Esophagus squamous epithelium (tissue), 4 donors: ENCODE measurements around the genes SH3RF3 and SEPTIN10.

DNA sequence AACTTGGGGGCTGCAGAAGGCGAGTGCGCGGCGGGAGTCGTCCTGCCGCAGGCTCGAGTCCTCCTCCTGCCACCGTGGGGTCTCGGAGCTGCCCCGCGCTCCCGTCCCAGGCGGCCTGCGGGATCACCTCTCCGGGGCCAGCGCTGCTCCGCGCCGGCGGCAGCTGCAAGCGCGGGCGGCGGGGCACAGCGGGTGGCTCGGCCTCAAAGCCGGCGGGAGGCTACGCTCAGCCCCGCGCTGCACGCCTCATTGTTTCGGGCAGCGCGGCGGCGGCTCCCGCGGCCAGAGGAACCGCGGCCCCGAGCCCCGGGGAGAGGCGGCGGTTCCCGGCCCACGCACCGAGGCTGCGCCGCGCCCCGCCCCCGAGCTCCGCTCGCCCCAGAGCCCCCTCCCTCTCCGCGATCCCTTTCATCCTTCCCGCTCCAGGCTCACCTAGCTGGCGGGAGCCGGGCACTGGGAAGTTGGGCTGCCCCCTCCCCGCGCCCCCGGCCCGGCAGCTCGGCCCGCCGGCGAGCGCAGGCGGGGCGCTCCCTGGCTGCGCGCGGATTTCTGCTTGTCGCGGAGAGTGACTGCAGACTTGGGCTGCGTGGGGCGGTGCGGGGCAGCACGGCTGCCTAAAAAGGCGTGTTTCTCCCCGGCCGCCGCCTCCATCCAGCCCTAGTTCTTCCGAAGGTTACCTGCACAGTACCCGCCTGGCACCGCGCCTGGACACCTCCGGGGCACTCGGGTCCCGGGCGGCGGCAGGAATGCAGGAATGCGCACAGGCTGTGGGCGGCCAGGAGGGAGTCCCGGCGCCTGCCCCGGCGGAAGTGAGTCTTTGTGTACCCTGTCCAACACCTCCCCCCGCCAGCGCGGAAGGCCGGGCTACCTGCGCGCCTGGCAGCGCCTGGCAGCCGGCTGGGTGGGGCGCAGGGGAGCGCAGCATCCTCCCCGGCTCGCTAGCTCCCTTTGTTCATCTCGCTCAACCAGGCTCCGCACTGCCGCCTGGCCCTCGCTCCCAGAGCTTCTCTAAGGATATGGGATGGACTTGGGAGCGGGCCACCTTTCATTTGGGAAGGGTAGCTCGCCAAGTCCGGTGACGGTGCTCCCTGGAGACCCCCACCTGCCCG, 686 bp upstream of the ST6GAL2 start:
- PRO-cap: bidirectional peak, plus-strand start at position 892 of the sequence, minus-strand start at position 811 of the sequence; bidirectional peak, plus-strand start at position 955 of the sequence, minus-strand start at position 950 of the sequence
- RAMPAGE, long total RNA, 4 experiments: no peak in any of the 4 experiments

DNA sequence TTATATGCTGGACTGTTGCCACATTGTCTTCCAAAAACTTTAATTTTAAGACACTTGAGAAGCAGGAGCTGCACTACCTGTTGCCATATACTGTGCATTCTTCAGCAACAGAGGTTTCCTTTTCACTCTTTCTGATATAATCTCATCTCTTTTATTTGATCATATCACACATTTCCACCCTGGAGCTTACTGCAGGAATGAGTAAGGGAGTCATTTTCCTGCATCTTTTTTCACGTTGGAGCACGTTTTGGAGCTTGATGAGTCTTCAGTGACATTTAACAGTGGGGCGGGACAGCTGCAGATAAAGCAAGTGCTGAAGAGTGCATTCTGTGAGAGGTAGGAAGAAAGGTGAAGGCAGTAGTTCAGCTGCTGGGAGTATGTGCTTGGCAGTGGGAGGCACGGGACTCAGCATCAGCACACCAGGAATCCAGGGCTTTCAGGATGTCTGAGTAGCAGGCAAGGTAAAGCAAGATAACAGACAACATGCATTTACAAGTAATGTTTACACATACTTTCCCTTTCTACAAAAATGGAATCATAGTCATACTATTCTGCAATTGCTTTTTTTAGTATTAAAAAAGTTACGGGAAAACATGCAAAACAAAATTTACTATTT, 4.0 kb downstream of the LIMS1 start:
- PRO-cap: unidirectional peak, plus-strand start at position 332 of the sequence
- RAMPAGE, long total RNA, 4 experiments: no peak in any of the 4 experiments

DNA sequence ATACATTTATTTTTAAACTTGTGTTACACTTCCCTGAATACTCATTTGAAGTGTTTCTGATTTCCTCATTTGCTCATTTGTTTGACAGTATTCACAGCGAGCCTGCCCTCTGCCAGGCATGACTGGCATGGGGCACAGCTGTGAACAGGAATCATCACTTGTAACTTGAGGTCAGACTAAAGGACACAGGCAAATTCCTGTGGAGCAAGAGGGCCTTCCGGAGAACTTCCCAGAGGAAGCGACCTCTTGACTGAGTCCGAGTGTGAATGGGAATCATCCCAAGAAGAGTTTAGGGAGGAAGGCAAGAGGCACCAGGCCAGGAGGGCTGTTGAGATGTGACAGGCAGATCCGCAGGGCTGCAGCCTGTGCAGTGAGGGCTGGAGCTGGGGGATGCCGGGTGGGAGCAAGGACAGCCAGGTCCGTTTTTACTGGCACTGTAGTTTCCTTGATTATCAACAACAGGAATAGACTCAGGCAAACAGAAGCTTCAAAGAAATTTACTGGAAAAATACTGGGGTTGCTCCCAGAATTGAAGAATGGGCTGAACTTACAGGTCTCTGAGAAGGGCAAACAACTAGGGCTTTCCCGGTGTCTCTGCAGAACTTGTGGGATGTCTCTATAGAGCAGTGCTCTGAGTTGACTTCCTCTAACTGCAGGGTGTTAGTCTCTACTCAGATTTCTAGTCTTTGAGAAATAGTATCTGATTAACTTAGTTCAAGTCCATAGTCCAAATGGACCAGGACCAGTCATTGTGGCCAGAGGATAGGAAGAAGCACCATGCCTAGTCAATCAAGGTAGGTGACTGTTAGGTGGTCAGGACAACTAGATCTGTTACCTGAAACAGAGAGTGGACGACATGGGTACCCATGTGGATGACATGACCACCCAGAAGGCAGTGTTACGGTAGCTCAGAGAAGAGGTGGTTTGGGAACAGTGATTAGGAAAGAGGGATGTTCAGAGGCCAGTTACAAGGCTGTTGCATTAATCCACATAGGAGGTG, 45.6 kb downstream of the LIMS1 start:
- PRO-cap: no peak
- RAMPAGE, long total RNA, 4 experiments: no peak in any of the 4 experiments

DNA sequence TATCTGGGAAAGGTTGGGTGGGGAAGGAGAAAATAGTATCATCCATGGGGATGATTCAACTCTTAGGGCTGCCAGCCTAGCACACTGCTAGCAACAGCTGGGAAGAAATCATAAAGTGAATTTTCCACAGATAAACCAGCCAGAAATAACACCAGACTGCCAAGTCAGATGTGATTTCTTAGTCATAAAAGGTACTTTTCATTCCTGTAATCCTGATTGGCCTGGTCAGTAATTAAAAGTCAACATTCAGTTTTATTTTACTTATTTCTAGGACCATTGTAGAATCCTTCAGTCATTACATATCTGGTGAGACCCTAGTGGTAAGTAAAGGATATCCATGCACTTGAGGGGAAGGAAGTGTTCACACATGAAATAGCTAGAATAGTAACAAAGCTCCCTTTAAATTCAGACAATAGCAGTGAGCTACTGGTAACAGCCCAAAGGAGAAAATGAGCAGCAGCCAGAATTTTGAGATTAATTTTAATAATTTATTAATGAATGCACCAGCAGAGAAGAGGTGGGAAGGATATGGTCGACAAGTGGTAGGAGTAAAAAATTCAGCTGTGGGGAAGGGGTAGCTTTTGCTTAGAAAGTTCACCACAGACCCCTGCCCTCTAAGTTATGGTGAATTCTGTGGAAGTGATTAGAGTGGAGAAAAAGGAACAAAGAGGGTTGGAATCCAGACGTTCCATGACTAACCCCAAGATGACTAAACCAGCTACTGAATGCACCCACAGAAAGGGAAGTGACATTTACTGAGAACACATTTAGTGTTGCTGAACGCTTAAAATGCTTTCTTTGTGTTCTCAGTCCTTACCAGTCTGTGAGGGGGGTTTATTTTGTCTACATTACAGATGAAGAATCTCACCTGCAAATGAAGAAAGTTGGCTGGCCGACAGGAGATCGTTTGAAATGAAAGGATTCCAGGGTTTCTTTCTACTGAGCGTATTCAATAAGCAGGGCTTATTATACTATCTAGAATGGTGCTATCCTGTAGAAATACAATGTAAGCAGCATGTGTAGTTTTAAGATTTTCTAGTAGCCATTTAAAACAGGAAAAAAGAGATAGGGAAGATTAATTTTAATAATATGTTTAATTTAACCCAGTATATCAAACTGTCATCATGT, 59.7 kb downstream of the LIMS1 start:
- PRO-cap: bidirectional peak, plus-strand start at position 794 of the sequence, minus-strand start at position 696 of the sequence
- RAMPAGE, long total RNA, 4 experiments: no peak in any of the 4 experiments

GRCh38 chr2:108613223-108613877, 79.1 kb downstream of the LIMS1 start:
- PRO-cap: no peak
- RAMPAGE, long total RNA, 4 experiments: no peak in any of the 4 experiments

DNA sequence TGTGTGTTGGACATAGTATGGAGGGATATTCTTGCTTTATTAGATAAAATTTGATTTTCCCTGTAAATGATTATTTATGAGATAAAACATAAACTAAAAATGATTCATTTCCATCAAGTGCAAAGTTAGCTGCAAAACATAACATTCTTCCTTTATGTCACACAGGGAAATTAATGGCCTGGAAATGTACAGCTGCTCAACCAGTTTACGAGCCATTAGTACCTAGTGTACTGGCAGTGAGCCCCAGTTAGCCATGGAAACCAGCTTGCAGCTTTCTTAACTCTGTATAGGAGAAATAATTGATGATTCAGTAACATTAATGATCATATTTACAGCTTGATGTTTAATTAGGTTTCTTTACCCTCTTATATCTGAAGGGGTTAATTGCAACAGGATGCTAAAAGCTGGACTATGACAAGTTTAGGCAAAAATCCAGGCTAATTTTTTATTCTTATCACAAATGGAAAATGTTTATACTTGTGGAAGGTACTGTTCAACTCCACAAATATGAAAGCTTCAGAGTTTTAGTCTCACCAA, 82.7 kb downstream of the LIMS1 start:
- PRO-cap: unidirectional peak, plus-strand start at position 236 of the sequence
- RAMPAGE, long total RNA, 4 experiments: no peak in any of the 4 experiments

GRCh38 chr2:108764637-108765515, 21.7 kb upstream of the CCDC138 start:
- PRO-cap: no peak
- RAMPAGE, long total RNA, 4 experiments: no peak in any of the 4 experiments

DNA sequence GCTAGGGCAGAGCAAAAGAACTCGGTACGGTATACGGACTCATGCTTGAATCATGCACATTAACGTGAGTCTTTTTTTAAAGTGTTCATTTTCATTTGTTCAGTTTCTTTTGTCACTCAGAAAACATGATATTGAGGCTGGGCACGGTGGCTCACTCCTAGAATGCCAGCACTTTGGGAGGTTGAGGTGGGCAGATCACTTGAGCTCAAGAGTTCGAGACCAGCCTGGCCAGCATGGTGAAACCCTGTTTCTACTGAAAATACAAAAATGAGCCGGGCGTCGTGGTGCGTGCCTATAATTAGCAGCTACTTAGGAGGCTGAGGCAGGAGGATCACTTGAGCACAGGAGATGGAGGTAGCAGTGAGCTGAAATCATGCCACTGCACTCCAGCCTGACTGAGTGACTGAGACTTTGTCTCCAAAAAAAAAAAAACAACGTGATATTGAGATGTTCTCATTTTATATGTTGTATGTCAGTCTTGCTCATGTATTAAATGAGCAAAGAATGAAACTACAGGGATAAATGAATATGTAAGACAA, 17.9 kb upstream of the CCDC138 start:
- PRO-cap: no peak
- RAMPAGE, long total RNA, 4 experiments: no peak in any of the 4 experiments

- PRO-cap: no peak
- RAMPAGE, long total RNA, 4 experiments: no peak in any of the 4 experiments
Measured at GRCh38 chr2:109032280-109032570, 43.2 kb upstream of the EDAR start.

DNA sequence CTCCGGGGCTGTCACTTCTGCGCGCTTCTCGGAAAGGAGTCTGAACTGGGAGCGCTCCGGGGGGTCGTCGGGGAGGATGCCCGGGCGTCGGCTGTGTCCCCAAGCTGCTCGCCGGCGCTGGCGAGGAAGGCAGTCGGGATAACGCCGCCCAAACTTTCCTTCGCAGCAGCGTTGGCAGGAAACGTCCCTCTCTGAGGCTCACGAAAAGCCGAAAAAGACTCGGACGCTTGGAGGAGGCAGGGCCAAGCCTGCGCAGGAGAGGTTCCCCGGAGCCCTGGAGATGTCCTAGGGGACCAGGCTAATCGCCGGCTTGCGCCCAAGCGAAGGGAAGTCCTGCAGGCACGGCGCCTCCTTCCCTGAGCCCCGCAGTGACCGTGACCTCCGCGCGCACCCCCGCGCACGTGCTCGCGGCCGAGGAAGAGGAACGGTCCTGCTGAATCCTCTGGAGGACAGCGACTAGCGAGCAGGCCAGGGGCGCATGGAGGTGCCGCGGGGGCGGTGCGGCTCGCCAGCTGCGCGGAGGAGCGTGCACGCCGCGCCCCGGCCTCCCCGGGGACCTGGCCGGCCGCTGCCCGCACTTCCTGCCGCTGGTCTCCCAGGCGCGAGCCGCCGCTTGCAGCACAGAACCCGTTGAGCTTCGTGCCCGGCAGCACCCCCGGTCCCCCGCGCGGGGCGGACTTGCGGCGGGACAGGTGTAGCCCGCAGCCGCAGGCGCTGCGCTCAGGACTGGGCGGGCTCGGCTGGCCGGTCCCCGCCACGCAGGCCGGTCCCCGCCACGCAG, at the start of gene SH3RF3:
TSS of gene SH3RF3 (plus strand) at position 621 of the 781 bp plus-strand sequence.
- PRO-cap: bidirectional peak, plus-strand start at position 404 of the sequence, minus-strand start at position 186 of the sequence; bidirectional peak, plus-strand start at position 621 of the sequence, minus-strand start at position 559 of the sequence
- RAMPAGE, long total RNA, 4 experiments: no peak in any of the 4 experiments

GRCh38 chr2:109129887-109130775, 1.1 kb downstream of the SH3RF3 start:
- PRO-cap: unidirectional peak, minus-strand start at chr2:109130115; unidirectional peak, minus-strand start at chr2:109130245; unidirectional peak, minus-strand start at chr2:109130302
- RAMPAGE, long total RNA, 4 experiments: no peak in any of the 4 experiments

DNA sequence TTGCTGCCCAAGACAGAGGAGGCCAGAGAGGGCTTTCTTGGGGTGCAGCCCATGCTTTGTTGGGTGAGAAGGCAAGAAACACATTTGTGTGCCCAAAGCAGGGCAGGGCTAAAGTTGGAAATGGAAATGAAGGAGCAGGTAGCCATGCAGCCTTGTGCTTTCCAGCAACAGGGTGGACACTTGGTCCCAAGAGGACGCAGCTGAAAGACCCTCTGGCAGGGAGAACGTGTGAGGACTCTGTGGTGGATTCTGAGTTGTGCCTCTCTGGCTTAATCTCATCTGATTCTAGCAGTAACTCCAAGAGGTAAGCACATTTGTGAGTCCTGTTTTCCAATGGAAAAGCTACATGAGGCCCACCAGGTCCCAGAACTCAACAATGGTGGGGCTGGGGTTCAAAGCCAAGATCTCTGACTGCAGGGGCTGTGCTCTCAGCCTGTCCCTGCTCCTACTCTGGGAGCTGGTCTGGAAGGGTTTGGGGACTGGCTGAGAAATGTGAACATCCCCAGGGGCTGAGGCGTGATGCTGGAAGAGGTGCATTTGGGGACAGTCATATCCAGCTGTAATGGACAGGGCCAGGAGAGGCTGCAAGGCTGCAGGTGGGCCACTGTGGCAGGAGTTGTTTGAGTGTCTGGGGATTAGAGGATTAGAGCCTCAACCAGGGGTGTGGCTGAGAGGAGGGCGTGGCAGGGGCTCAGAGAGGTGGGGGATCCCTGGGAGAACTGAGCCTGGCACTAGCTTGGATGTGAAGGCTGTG, 31.5 kb downstream of the SH3RF3 start:
- PRO-cap: no peak
- RAMPAGE, long total RNA, 4 experiments: no peak in any of the 4 experiments

DNA sequence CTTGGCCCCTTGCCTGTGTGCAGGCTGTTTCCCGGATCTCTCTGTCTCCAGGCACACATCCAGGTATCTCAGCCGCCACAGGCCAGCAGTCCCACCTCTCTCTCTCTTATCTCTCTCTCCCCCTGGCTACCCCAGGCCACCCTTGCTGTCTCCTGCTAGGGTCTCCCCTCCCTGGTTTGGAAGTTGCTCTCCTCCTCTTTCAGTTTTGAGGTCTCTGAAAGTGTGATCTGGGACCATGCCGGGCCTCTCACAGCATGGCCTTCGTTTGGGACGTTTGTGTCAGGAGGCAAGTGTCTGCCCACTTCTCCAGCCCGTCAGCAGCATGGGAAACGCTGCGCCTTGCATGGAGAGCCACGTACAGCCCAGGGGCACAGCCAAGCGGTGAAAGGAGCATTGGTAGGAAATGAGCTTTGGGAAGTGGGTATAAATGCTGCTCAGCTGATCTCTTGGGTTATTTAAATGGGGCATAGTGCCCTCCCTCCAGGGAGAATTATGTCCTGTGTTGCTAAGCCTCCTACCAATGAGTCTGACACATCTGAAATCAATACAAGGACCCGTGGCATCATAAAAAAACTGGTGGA, 72.5 kb downstream of the SH3RF3 start:
- PRO-cap: no peak
- RAMPAGE, long total RNA, 4 experiments: no peak in any of the 4 experiments

DNA sequence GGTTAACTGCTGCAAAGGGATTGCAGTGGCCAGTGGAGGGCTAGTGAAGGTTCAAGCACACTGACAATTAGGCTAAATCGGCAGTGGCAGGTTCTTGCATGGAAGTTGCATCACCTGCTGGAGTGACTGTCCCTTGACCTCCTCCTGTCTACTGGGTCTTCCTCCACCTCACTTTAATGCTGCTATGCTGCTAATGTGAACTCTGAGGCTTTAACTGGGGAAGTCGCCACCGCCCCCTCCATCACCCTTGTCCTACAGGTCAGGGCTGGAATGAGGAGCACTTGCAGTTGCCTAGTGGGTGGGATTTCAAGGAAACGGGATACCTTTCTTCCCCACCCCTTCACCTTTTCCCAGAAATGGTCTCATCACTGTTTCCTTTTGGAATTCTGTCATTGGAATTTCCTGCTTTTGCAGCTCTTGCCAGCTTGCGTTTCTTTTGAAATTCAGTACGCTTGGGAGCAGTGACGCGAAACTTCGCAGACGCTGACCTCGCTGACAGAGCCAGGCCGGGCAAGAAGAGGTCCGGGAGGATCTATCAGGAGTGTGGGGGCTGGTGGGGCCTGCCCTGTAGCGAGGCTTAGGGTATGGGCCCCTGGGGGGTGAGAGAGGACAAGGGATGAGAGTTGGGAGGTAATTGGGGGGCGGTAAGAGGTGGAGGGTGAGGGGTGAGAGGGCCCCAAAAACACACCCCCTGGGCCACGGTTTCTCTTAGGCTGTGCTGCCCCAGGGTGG, 150.4 kb downstream of the SH3RF3 start:
- PRO-cap: unidirectional peak, plus-strand start at position 446 of the sequence
- RAMPAGE, long total RNA, 4 experiments: no peak in any of the 4 experiments

DNA sequence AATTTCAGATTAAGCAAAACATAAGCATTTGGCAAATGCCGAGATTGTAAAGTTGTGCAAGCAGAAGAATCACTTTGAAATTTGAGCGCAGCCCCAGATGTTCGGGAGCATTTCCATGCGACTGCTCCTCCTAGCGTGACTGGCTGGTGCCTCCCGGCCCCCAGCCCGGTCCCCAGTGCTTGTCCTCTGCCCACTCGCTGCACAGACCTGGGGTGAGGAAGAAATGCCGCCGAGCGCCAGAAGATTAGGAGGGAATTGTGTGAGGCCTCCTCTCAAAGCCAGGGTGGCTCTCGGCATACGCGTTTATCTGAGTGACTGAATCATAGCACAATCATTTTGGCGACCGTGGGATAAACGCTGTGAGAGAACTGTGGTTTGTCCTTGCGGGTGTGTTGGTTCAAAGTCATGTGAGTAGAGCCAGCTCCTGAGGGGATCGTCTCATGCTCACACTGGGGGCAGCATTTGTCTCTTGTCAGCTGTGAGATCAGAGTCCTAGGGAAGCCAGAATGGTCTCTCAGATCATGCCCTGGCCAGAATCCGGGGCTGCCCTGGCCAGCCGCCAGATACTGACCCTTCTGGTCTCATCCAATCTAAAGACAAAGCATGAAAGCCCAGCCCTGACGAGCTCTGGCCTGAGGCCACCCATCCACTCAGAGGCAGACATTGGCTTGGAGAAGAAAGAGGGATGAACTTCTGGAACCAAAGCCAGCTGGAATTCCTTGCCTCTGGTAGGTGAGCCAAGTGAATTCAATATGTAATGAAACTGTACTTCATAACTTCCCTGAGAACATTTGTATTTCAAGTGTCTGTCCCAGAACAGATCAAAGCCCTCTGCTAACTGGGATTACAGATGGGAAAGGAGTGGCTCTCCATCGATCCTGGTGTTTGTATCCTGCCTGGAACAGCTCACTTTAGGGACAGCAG, 189.4 kb downstream of the SH3RF3 start:
- PRO-cap: bidirectional peak, plus-strand start at position 111 of the sequence, minus-strand start outside the sequence
- RAMPAGE, long total RNA, 4 experiments: no peak in any of the 4 experiments

DNA sequence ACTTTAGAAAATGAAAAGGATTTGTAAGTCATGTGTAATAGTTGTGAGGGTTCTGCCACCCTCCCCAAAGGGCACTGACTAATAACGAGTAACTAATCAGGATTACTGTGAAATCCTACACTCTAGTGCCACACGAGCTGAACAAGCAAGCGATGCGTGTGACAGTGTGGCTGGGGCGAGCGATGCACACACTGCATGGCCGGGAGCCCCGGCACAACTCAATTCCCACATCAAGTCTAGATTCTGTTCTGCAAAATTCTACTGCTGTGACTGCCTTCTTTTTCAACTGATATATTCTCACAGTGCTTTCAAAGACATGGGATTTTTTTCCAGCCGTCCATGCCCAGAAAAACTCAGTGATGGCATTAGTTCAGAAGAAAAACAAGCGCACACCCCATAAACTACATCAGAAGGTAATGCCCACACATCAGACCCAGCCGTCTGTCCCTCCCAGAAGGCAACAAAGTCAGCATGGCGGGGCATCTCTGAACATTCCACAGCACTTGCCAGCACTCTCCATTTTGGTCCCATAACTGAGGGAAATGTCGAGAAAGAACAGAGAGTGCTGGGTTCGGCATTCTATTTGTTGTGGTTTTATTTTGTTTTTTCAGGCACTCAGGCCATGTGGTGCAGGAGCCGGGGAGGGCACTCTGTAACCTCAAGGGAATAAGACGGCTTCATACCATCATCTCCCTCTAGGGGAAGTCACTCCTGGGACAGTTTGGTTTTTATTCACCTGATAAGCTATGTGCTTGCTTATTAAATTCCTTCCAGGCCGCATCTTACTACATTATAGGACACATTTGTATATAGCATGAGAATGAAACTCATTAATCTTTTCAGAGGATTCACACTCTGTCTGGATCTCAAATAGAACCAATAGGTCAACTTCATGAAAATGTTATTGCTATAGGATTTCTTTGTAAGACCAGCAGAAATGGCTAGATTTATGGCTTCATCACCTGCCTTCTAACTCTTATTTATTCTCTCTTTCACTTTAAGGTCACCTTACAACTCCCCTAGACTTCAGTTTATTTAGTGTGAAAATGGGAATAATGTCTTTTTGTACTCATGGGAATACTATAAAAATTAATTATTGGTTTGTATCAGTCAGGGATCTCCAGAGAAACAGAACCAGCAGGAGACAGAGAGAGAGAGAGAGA, 156.0 kb downstream of the SEPTIN10 start:
- PRO-cap: no peak
- RAMPAGE, long total RNA, 4 experiments: no peak in any of the 4 experiments

DNA sequence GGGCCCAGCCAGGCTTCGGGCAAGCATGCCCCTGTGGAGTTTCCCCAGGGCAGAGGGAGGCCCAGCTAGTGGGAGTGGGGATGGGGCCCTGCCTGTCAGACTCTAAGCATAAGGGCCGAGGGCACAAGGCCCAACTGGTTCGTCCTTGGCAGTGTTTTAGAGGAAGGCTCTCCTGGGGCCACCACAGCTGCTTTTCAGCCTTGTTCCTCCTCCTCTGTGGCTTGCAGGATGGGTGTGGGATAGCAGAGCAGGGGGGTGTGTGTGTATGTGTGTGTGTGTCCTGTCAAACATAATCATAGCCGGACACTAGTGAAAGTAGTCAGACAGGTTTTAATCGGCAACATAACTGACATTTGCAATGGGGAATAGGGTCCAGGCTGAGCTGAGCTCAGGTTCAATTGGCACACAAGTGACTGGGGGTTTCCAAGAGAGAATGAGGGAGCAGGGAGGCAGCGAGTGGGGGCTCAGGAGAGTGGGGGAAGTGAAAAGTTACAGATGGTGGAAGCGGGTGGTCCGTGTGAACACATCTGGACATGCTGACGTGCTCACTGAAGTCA, 114.2 kb downstream of the SEPTIN10 start:
- PRO-cap: no peak
- RAMPAGE, long total RNA, 4 experiments: no peak in any of the 4 experiments

DNA sequence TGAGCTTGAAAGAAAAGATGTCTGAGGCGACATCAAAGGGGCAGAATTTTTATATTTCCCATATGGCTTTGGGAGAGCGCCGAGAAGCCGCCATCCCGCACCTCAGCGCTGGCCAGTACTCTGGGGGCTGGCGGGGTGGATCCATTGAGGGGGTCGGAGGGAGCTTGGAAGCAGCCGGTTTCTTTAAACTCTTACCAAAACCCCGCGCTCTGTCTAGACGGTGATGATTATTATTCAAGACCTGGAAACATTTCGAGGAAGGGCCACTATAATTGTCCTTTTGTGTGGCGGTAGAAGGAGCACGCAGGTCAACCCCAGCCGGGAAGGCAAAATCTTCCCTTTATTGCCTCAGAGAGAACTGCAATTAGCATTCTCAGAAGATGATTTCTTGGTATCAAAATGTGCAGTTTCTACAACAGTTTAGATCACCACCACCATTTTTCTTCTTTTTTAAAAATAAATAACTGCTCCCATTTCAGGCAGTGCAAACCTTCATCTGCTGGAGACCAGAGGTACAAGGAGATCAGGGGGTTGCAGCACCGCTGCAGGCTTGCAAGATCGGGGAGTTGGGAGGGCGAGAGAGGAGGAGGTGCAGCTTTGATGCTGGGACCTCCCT, 111.2 kb downstream of the SEPTIN10 start:
- PRO-cap: no peak
- RAMPAGE, long total RNA, 4 experiments: start-site peak on the plus strand in 1 of 4 experiments, centred at position 137 of the sequence, 6 reads per replicate

DNA sequence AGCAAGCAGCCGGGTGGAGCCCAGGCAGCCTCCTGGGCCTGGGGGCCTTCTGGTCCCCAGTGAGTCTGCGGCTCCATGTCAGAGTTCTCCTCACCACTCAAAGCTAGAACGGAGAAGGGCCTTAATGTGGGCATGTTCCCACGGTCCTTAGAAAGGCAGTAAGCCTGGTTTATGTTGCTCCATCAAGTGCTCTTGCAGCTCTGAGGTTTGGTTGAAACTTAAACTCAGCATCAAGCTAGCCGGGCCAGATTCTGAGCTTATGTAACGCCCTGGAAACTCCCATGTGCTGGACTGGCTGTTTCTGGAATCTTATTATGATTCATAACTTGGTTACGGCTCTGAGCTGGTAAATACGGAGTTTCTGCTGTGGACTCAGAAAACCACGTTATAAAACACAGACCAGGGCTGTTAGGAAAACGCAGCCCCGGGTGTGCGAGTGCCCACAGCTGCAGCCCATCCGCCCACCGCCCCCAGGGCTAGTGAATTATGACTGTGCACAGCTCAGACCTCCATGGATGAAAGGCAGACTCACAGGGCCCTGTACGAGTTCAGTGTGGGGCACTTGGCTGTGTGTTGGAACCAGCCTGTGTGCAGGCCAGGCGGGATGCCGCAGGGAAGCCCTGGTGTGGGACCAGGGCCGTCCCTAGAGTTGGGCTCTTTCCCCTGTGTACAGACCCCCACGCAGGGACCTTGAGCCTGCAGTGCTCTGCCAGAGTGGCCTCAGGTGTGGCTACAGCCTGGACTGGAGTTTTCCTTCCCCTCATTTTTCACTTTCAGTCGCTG, 99.6 kb downstream of the SEPTIN10 start:
- PRO-cap: no peak
- RAMPAGE, long total RNA, 4 experiments: no peak in any of the 4 experiments

- PRO-cap: unidirectional peak, plus-strand start at chr2:109613376; bidirectional peak, plus-strand start at chr2:109613665, minus-strand start at chr2:109613667; bidirectional peak, plus-strand start at chr2:109614364, minus-strand start at chr2:109614155
- RAMPAGE, long total RNA, 4 experiments: start-site peak on the minus strand in 4 of 4 experiments, at chr2:109613856-109613968 at its widest, 415 to 1,306 reads per replicate
Measured at GRCh38 chr2:109613224-109614280, at the start of gene SEPTIN10. Gene SEPTIN10 (minus strand): TSS chr2:109613966.